H4 (cell line): ENCODE measurements around the genes CC2D2B and PIK3AP1.

- RAMPAGE, long total RNA, result no peak
Observed at GRCh38 chr10:95522140-95522733, 38.9 kb downstream of the SORBS1 start.

GRCh38 chr10:95557832-95558209 lies 3.4 kb downstream of the SORBS1 start:
- RAMPAGE, long total RNA, result no peak

DNA sequence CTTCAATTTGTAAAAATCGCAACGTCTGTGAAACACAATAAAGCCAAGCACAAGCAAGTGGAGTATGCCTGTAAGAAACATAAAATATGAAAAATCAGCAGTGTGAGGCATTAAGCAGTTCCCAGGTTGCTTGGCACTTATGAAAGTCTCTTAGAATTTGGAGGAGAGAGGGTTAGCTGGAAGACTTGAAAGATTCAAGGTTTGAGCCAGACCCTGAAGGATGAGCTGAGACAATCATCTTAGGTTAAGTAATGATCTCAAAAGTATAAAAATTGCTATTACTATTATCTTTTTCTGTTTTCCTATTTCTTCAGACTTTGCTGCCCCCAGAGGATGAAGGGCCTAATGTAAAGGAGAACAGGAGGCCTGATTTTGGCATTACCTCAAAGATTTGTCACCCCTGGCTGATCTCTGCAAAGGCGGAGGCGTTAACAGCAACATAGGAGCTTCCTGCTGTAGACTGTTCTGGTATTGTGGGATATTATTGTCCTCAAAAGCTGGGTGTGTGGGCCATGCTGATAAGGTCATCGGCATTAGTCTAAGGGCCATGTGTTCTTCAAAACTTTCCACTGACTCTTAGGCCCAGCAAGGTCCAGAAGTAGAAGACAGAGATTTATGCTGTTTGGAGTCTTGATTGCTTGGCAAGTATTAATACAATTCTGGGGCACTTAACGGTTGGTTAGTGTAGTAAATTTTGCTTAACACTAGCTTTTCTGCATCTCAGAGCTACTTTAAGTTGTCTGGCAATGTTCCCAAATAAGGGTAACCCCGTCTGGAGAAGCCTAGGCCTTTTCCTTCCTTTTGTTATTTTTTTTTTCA lies 14.2 kb upstream of the ENTPD1 start:
- RAMPAGE, long total RNA, result no peak

DNA sequence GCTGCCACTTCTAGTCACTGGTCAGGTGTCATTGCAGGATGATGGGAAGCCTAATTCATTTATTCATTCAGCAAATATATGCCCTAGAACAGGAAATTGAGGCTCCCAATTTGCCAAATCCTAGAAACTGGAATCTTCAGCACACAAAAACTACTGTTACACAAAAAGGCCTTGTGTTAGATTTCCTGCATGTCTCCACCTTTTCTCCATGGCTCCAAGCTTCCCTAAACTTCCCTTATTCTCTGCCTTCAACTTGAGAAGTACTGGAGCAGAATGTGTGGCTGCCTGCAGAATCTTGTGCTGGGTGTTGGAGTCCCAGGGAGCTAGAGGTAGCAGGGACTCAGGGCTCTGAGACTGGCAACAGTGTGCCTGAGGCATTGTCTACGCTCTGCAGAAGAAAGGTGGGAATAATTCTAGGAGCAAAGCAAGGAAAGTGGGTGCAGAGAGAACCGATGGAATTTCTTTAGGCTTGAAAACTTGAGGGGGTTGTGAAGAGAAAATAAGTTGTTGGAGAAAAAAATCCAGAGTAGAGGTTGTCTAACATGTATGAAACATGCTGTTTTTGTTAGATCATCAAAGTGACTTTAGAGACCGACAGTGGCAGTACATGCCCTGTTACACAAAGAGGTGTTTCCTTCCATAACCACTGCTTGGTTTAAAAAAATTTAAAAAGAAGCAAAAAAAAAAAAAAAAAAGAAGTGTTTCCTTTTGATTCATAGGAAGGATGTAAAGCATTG lies 5.7 kb downstream of the ENTPD1 start:
- RAMPAGE, long total RNA, result no peak

DNA sequence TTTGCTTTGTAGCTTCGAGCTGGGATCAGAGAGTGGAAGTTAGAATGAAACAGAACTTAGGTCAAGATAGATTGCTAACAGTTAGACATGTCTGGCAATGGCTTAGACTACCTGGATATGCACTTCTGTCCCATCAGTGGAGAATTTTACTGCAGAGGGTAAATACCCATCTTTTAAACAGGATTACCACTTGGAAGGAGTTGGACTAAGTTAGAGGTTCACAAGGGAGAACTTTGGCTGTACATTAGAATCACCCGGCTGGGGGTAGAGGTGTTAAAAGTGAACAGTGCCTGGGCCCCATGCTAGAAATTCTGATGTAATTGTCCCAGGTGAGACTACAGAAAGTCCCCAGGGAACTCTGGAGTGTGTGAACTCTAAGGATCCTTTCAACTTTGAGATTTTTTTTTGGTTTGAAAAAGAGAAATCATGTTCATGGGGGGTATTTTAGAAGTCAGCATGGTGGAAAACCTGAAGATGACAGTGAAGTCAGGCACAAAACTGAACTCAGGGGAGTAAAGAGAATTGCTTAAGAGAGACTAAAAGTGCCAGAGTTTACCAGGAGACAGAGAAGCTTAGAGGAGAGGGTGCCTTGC lies 35.6 kb downstream of the ENTPD1 start:
- RAMPAGE, long total RNA, result no peak

DNA sequence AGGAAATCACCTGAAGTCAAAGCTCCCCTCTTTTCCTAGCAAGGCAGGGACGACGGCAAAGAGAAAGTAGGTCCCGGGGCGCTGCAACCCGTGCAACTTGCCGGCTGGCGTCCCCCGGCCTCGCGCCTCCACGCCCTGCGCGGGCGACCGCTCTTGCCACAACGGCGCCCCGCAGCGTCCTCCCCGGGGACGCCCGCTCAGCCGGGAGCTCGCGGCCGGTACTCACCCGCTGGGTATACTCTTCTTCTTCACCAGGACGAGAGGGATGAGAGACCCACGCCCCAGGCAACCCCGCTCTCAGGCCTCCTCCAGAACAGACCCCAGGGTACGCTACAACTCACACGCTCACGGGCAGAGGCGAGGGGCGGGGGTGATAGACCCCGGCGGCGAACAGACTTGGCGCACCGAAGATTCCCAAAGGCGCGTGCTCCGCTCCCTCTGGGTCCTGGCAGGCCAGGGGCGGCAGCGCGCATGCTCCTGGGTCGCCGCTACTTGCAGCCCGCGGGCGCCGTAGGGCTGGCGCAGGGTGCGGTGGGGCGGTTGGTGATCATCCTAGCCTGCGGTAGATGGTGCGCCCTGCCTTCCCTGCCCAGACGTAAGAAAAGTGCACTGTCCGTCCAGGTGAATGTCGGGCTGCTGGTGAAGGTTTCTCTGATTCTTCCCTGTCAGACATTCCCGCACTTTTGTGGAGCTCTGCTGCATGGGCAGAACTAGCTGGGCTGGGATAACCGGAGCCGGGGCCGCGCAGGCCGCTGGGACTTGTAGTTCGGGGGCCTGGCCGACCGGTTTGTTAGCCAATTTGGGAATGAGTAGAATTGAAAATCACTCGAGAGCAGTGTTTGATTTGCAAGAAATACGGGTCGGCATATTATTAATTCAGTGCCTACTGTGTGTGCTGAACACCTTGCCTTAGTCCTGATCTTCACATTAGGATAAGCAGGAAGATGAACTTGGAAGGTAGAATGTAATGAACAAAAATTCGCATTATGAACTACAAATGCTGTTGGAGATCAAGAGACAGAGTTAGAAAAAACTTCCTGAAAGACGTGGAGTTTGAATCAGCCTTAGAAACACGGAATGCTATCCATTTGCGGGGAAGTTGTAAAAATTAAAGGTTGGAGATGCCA lies at the start of gene CC2D2B:
CC2D2B (plus strand) TSS at position 539 of the 1,127 bp plus-strand sequence.
- RAMPAGE, long total RNA, result start-site peak on the minus strand centred at position 442 of the sequence, 52 bp wide, 29 reads

GRCh38 chr10:96140357-96140893 lies 10.3 kb downstream of the ZNF518A start:
- RAMPAGE, long total RNA, result no peak

GRCh38 chr10:96244256-96244929 lies 27.0 kb downstream of the BLNK start:
- RAMPAGE, long total RNA, result no peak

GRCh38 chr10:96254992-96255386 lies 16.4 kb downstream of the BLNK start:
- RAMPAGE, long total RNA, result no peak

DNA sequence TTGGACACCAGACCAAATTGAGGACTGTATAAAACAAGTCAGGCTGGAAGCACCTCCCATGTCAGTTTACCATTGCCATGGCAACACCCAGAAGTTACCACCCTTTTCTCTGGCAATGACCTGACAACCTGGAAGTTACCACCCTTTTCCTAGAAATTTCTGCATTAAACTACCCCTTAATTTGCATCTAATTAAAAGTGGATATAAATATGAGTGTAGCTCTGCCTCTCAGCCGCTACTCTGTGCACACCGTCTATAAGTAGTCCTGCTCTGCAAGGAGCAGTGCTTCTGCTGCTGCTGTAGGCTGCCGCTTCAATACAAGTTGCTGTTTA lies 7.9 kb upstream of the BLNK start:
- RAMPAGE, long total RNA, result no peak

DNA sequence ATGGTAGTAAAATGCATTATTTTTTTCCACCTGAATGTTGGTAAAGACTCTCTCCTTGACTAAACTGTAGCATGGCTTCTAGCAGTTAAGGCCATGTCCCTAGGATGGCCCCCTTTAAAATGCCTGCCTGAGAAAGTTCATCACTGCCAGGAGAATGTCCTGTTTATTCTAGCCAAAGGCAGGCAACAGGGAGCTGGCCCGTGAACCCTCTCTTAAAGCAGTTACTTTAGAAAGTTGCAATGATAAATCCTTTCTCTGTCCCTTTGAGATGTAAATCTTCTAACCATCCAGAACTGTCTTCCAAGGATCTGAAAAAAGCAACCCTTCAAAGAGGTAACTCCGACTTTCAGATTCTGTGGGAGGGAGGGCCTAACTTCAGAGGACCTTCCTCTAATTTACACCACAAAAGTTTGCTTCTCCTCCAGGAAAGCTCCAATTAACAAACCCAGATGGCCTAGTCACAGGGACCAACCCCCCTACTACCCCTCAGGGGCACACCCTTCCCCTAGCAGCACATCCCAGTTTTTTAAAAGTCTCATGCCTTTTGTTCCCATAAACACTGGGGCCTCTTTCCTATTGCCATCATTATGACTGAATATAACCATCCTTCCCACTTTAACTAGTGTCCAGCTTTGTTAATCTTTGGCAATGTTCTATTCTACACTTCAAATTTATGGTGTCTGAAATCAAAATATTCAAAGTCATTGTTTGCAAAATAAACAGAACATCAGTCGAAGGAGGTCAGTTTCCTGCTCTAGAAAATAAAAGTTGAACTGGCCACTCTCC lies 5.6 kb downstream of the DNTT start:
- RAMPAGE, long total RNA, result no peak

DNA sequence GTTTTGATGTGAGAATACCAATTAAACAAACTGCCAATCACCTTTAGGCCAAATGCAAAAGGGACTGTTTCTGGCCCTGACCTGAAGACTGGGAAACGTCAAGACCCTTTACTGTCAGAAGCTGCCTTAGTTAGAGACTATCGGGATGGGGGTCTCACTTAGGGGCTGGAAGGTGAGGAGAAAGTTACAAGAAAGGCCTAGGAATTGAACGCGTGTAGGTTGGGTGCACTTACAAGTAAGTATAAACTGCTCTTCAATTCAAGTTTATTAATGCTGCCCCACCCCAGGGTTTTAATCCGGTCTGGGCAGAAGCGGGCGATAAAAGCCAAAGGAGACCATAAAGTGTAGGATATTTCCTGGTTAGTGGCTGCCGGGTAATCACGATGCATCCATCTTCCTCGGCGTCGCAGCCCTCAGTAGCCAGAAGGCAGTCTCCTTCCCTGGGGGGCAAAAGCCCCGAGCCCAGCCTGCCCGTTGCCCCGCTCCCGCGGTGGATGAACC lies 840 bp downstream of the TM9SF3 start:
- RAMPAGE, long total RNA, result no peak

GRCh38 chr10:96673289-96674130 lies 46.8 kb downstream of the PIK3AP1 start:
- RAMPAGE, long total RNA, result no peak

DNA sequence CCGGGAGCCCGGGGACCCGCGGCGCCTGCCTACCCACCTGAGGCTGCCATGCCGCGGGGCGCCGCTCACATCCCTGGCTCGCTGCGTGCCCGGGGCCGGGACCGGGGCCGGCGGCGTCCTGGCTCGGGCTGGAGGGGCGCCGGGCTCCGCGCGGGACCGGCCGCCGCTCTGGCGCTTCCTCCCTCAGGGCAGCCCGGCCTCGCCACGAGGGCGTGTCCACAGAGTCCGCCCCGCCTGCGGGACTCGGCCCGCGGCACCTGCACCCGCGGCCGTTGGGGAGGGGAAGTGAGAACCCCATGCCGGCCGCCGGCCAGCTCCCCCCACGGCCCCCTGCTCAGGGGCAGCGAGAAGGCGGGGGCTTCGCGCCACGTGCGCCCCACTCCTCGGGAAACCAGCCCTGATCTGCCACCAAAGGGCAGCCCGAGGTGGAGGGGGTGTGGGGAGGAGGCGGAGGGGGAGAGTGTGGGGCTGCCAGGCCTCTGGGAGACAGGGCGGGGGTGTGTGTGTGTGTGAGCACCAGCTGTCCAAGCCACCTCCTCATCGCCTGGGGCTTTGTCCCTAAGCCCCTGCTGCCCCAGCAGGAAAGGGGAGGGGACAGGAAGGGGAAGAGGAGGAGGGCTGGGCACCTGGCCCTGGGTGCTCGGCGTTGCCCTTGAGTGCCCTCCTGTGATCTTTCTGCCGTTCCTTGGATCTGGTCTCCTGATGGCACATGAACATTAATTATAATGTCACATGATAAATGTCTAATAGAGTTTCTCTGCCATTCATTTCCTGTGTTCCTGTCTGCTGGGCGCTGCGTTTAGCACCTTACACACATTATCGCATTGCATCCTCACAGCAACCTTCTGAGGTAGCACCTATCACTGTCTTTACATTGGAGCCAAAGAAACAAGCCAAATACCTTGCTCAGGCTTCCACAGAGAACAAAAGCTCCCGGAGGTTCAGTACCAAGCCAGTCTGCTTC lies at the start of gene PIK3AP1:
PIK3AP1 (minus strand) TSS at position 170 of the 964 bp plus-strand sequence.
- RAMPAGE, long total RNA, result no peak

DNA sequence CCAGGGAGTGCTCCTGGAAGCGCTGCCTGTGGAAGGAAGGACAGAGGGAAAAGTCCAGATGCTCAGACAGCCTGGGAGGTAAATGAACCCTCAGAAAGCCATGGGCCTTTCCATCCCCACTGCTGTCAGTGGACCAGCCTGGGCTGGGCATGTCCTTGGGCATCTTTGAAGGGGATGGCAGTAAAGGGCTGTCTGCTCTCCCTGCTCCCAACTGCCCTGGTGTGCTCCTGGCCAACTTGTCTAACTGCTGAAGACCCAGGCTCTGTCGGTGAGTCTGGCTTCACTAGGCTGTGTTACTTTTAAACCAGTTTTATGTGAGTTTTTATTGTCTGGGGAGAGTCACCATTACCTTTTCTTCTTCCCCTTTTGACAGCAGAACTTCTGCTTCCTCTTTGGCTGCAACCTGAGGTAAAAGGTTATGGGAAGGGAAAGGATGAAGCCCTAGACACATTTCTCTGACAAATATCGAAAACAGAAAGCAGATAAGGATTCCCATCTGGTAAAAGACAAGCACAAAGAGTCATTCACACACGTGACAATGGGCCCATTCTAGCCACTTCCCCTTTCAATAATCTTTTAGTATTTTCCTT lies 27.5 kb upstream of the PIK3AP1 start:
- RAMPAGE, long total RNA, result no peak

DNA sequence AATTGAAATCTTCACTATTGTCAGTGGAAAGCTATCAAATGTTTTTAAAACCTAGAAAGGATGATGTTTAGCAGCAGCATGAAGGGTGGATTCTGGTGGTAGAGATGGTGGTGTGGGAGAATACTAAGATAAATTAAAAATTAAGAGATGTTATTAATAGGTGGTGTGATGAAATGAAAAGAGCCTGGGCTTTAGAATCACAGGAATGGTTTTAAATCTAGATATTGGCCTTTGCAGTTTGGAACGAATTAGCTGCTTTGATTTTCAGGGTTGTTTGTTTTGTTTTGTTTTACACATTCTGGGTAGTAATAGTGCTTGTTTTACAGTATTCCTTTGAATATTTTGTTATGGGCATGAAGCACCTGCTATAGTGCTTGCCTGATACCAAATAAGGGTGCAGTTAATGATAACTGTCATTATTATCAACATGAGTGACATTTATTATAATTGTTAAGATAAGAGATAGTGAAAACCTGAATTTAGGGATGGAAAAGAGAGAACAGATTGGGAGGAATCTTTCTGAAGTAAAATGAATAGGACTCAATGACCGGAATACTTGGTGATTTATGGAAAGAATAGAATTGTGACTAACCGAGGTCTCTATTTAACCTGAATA lies 66.5 kb downstream of the LCOR start:
- RAMPAGE, long total RNA, result no peak

DNA sequence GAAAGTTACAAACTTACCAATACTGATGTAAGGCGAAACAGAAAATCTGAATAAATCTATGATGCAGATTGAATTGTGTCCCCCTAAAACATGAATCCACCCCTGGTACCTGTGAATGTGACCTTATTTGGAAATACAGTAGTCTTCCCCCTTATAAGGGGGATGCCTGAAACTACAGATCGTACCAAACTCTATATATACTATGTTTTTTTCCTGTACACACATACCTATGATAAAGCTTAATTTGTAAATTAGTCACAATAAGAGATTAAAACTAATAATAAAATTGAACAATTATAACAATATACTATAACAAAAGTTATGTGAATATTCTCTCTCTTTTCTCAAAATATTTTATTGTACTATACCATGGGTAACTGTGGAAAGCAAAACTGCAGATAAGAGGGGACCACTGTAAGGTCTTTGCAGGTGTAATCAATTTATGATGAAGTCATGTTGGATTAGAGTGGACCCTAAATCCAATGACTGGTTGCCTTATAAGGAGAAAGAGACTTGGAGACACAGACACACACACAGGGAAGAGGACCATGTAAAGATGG lies 104.6 kb downstream of the LCOR start:
- RAMPAGE, long total RNA, result no peak

DNA sequence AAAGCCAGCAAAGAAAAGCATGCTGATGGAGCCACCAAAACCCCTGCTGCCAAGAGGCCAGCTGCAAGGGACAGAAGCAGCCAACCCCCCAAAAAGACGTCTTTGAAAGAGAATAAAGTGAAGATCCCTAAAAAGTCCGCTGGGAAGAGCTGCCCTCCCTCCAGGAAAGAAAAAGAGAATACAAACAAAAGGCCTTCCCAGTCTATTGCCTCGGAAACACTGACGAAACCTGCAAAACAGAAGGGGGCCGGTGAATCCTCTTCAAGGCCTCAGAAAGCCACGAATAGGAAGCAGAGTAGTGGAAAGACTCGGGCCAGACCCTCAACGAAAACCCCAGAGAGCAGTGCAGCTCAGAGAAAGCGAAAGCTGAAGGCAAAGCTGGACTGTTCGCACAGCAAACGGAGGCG lies 152.6 kb downstream of the LCOR start:
- RAMPAGE, long total RNA, result no peak

GRCh38 chr10:97321798-97322463 lies 2.9 kb downstream of the FRAT1 start:
- RAMPAGE, long total RNA, result no peak

GRCh38 chr10:97332902-97334099 lies 1.2 kb downstream of the FRAT2 start:
- RAMPAGE, long total RNA, result no peak